Subcutaneous adipose tissue (tissue), 3 donors: Measurements from ENCODE around the genes ARL17A and COPZ2.

GRCh38 chr17:46119219-46120201 lies 73.7 kb downstream of the KANSL1 start:
- PRO-cap: no peak
- RAMPAGE, long total RNA, 3 experiments: no peak in any of the 3 experiments

DNA sequence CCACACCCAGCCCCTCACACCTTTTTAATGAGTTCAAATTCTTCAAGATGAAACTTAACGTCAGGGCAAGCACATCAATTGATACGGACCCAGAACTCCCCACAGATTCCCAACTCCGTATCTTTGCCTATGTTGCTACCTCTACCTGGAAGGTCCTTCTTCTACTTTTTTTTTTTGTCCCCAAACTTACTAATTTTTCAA lies 11.6 kb downstream of the KANSL1 start:
- PRO-cap: no peak
- RAMPAGE, long total RNA, 3 experiments: no peak in any of the 3 experiments

DNA sequence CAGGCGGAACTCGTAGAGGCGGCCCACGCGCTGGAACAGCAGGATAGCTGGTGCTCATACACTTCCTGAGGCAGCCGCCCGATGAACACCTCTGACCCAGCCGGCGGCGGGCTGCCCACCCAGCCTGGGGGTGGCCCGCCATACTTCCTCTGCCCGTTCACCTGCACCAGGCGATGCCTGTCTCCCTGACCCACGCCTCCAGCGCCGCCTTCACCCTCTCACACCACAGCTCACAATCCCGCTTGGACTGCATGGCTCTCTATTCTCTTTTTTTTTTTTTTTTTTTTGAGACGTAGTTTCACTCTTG lies 34.6 kb upstream of the LRRC37A start:
- PRO-cap: no peak
- RAMPAGE, long total RNA, 3 experiments: no peak in any of the 3 experiments

- PRO-cap: no peak
- RAMPAGE, long total RNA, 3 experiments: no peak in any of the 3 experiments
Measured at GRCh38 chr17:46264216-46265142, 30.5 kb upstream of the LRRC37A start.

DNA sequence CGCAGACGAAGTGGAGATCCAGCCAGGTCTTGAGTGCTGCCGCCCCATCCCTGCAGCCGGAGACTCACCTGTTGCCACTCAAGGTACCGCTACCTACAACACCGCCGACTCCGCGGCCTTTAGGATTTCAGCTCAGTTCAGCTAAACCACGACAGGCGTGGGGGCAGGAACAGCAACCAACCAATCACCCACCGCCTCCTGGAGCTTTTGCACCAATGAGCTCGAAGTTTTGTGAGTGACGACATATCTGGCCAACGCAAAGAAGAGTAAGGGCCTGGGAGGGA lies at the start of gene ARL17A:
TSS of gene ARL17A (minus strand) at position 159 of the 284 bp plus-strand sequence.
- PRO-cap: no peak
- RAMPAGE, long total RNA, 3 experiments: no peak in any of the 3 experiments

GRCh38 chr17:46579817-46580135 lies 285 bp upstream of the ARL17A start:
- PRO-cap: no peak
- RAMPAGE, long total RNA, 3 experiments: no peak in any of the 3 experiments

- PRO-cap: no peak
- RAMPAGE, long total RNA, 3 experiments: no peak in any of the 3 experiments
Measured at GRCh38 chr17:46851735-46852382, 476 bp downstream of the WNT9B start.

DNA sequence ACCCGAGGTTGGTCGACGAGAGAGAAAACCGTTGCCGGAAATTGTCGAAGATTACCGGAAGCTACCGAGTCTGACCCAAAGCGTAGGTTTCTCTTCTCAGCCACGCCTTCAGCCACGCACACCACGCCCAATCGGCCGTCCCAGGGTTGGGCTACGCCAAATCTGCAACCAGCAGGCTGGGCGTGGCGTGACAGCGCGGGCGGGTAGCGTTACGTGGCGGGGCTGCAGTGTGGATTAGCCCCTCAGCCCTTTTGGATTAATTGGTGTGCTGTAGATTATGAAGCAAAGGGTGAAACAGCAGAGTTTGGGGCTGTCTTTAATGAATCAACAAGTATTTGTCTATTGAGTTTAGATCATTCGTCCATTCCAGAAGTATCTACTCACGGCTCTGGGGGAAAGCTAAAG lies 297 bp upstream of the CDC27 start:
- PRO-cap: bidirectional peak, plus-strand start at position 171 of the sequence, minus-strand start outside the sequence
- RAMPAGE, long total RNA, 3 experiments: no peak in any of the 3 experiments

DNA sequence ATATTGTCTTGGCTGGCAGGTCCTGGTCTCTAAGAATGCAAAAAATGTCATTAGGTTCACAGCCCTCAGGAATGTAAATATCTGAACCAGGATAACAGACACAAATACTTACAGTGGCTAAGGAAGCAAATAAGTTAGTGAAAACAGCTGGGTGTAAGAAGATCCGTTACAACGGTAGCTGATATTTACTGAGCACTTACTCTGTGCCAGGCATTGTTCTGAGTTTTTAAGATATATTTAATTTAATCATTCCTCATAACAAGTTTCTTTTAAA lies 18.1 kb upstream of the EFCAB13 start:
- PRO-cap: no peak
- RAMPAGE, long total RNA, 3 experiments: no peak in any of the 3 experiments

- PRO-cap: no peak
- RAMPAGE, long total RNA, 3 experiments: no peak in any of the 3 experiments
Measured at GRCh38 chr17:47491514-47492095, 39.3 kb upstream of the NPEPPS start.

DNA sequence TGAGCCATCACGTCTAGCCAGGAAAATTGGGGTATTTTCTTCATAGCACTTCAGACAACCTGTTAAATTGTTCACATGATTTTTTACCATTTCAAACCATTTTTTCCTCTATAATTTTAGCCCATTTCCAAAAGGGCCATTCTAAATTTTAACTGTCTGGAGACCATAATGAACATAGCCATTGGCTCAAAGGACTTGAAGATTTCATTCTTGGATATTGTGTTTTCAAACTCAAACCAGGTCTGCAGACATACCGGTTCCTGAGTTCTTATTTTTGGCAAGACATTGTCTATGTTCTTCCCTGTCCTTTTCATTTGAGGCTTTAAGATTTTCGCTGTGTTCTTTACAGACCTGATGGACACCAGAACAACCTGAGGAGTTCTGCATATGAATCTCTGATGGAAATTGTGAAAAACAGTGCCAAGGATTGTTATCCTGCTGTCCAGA lies 21.3 kb upstream of the TBKBP1 start:
- PRO-cap: no peak
- RAMPAGE, long total RNA, 3 experiments: no peak in any of the 3 experiments

DNA sequence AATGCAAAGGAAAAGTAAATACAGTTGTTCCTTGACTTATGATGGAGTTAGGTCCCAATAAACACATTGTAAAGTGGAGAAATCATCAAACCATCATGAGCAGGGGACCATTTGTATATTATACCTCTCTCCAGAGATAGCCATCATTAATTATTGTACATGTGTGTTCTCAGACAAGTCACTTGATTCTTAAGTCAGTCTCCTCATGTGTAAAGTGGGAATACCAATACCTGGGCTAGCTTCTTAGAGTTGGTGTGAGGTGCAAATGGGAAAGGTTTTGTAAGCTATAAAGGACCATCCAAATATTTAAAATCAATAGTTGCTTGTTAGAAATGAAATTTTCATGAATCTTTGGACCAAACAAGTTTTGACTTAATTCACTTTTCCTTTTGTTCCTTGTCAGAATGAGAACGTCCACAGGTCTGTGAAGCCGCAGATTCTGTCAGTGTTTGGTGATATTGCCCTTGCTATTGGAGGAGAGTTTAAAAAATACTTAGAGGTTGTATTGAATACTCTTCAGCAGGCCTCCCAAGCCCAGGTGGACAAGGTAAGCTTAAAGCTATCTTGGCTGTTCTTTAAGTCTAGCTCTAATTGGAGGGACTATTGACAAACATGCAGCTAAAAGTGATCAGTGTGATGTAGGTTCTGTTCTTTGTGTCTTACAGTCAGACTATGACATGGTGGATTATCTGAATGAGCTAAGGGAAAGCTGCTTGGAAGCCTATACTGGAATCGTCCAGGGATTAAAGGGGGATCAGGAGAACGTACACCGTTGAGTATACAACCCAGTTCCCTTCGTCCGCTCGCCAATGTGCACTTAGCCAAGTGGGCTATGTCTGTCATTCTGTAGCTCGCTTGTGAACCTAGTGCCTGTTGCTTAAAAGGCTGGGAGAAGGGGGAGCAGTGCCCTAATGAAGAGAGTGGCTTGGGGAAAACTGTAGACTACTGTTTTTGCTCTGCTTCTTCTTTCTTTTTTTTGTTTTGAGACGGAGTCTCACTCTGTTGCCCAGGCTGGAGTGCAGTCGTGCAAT lies 16.0 kb upstream of the TBKBP1 start:
- PRO-cap: no peak
- RAMPAGE, long total RNA, 3 experiments: no peak in any of the 3 experiments

GRCh38 chr17:47810176-47811075 lies 11.2 kb downstream of the OSBPL7 start:
- PRO-cap: no peak
- RAMPAGE, long total RNA, 3 experiments: no peak in any of the 3 experiments

GRCh38 chr17:47955229-47956254 lies 2.1 kb downstream of the PRR15L start:
- PRO-cap: no peak
- RAMPAGE, long total RNA, 3 experiments: no peak in any of the 3 experiments

- PRO-cap: bidirectional peak, plus-strand start at chr17:48037226, minus-strand start at chr17:48037192; unidirectional peak, minus-strand start at chr17:48037792
- RAMPAGE, long total RNA, 3 experiments: start-site peak on the minus strand in 3 of 3 experiments, at chr17:48037676-48037742 at its widest, 8 to 14 reads per replicate
Measured at GRCh38 chr17:48037077-48038000, at the start of gene COPZ2. Gene COPZ2, minus strand, starts transcription at chr17:48037797.

GRCh38 chr17:48048449-48049497 lies 614 bp downstream of the NFE2L1 start:
- PRO-cap: bidirectional peak, plus-strand start at chr17:48048784, minus-strand start at chr17:48048601
- RAMPAGE, long total RNA, 3 experiments: start-site peak on the plus strand in 3 of 3 experiments, at chr17:48048780-48048862 at its widest, 313 to 3,407 reads per replicate

GRCh38 chr17:48130333-48130814 lies 22.8 kb downstream of the SNX11 start:
- PRO-cap: no peak
- RAMPAGE, long total RNA, 3 experiments: no peak in any of the 3 experiments

DNA sequence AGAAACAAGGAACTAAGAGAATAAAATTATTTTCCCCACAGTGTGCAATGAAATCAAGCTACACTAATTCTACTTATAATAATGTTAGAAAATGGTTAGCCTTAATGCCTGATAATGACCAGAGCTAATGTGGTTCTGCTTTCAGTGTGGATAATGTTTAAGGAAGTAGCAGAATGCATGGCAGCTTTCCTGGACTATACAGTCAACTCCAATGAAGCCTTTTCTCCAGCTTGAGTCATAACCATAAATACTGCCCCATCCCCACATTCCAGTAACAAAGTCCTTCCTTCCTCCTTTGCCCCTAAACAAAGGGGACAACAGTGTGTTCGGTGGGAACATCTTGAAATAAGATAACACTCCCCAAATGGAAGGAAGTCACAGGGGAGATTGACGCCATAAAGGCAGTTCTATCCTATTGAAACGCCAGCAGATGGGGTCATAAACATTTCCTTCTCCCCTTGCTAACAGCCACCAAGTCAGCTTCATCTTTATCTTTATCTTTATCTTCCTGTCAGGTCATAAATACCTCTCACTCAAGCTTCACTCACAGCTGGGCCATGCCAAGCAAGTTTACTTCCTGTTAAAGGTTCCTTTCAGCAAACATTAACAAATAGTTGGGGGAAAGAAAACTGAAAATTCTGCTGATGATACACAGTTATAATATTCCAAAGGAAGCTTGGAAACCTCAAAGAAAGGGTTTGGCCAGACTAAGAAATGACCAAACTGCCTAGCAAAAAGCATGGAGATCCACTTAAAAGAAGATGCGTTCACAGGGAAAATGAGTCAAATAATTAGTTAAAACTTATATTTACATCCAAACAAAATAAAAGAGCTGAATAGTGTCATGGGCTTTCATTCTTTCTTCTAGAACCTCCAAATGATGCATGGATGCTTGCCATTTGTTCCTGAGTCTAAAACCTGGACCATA lies 136.7 kb downstream of the SNX11 start:
- PRO-cap: no peak
- RAMPAGE, long total RNA, 3 experiments: no peak in any of the 3 experiments

DNA sequence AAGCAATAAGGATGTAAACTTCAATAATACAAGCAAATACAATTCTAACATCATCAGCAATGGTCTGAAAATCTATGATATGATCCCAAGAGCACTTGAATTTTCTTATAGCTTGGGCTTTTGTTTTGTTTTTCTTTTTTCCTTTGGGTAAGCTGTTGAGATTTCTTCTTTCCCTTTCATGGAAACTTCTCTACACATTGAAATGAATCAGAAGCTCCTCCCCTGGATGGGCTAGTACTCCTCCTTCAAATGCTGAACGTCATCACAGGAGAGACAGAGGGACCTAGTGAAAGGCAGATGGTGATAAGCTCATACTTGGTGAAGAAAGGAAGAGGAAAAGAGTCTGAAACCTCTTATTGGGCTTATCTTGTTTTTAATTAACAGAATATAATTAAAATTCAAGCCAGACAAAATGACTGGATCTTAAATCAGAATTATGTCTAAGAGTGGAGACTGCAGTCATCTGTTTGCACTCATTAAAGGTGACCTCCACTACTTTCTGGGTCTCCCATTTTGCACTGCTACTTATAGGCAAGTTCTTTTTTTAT lies 147.3 kb downstream of the SNX11 start:
- PRO-cap: no peak
- RAMPAGE, long total RNA, 3 experiments: no peak in any of the 3 experiments

DNA sequence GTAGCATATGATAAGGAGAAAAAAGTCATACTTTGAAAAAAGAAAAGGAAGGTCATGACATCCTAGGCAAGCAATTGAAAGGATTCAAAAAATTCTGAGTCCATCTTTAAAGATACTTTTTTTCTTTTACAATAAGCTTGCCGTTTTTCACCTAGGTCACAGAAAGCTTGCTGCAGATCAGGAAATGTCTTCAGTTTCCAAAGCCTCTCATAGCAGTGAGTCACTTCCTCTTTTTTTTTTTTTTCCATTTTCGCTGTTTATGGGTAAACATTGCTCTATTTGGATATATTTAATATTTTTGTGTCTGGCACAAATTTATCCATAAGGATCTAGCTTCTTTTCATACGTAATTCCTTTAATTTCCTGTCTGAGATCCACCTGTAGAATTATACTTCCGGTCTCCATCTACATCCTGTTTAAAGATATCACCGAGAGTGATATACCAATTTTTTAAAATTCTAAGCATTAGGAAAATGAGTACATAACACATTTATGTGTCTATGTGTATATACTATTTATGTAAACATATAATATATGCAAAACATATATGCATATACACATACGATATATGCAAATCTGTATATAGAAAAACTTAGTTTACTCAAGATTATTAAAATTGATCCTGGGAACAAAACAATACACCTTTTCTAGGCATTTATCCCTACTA lies 134.5 kb downstream of the SKAP1 start:
- PRO-cap: no peak
- RAMPAGE, long total RNA, 3 experiments: no peak in any of the 3 experiments